GM12878 (cell line): ENCODE results near the gene CRYBA1.

DNA sequence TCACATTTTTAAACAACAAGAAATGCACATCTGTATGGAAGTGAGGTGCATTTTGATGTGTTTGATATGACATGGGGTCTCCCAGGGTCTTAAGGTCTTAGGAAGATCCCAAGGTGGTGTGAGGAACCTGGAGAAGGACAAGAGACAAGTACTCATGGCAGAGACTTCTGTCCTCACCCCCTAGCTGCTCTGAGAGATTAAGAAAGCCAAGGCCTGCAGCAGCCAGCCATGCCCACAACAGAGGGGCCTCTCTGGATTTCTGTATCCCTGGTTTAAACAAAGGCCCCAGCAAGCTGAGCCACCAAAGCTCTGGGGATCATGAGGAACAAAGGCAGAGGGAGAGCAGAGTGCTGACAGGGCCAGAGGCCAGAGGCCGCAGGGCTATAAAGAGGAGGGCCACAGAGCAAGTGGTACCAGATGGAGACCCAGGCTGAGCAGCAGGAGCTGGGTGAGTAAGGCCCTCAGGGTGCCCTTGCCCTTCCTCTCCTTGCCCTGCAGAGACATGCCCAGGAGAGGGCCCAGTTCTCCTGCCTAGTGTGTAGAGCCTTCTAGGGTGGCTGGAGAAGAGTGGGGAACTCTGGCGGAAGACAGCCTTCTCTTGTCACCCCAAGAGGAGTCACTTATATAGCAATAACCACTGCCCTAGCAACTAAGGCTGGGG is at the start of gene CRYBA1:
TSS of gene CRYBA1 (plus strand) at position 413 of the 661 bp plus-strand sequence.
- RAMPAGE, long total RNA, result no peak
- RRBS, 2 experiments, result no CpG with 5 or more reads among the region's 2 CpGs
CAGE:
- cytosol, long polyA minus RNA, result no peak
- cytosol, long polyA plus RNA, result no peak
- long polyA plus RNA, result no peak
- nucleolus, long total RNA, result no peak
- nucleus, long polyA plus RNA, result no peak
- nucleus, long total RNA, result no peak

- RAMPAGE, long total RNA, result no peak
- RRBS, 2 experiments, result no CpG with 5 or more reads among the region's 1 CpG
CAGE:
- cytosol, long polyA minus RNA, result no peak
- cytosol, long polyA plus RNA, result no peak
- long polyA plus RNA, result no peak
- nucleolus, long total RNA, result no peak
- nucleus, long polyA plus RNA, result no peak
- nucleus, long total RNA, result no peak
Measured at GRCh38 chr17:29262239-29262518, 15.5 kb downstream of the CRYBA1 start.

DNA sequence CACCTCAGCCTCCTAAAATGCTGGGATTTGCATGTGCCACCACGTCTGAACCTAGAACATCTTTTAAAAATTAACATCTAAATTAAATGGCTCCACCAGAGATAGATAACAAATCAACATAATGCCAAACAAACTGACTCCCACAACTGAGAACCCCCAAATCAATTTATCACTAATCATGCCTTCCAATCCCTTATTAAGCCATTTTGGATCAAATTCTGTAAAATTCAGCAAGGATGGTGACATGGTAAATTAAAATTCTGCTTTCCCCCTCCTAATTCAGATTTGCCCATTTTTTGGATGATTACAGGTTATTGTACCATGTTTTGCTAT is 16.7 kb downstream of the NUFIP2 start:
- RAMPAGE, long total RNA, result no peak
- RRBS, 2 experiments, result no CpG with 5 or more reads among the region's 1 CpG
CAGE:
- cytosol, long polyA minus RNA, result no peak
- cytosol, long polyA plus RNA, result no peak
- long polyA plus RNA, result no peak
- nucleolus, long total RNA, result no peak
- nucleus, long polyA plus RNA, result no peak
- nucleus, long total RNA, result no peak

GRCh38 chr17:29613177-29613965 is 9.3 kb downstream of the CORO6 start:
- RAMPAGE, long total RNA, result no peak
- RRBS, 2 experiments, result 1 to 6% methylated on average over 20 of the region's 73 CpGs
CAGE:
- cytosol, long polyA minus RNA, result no peak
- cytosol, long polyA plus RNA, result no peak
- long polyA plus RNA, result no peak
- nucleolus, long total RNA, result no peak
- nucleus, long polyA plus RNA, result no peak
- nucleus, long total RNA, result no peak

GRCh38 chr17:29617861-29618627 is 4.7 kb downstream of the CORO6 start:
- RAMPAGE, long total RNA, result no peak
- RRBS, 2 experiments, result 2 to 5% methylated on average over 17 to 22 of the region's 61 CpGs
CAGE:
- cytosol, long polyA minus RNA, result no peak
- cytosol, long polyA plus RNA, result no peak
- long polyA plus RNA, result no peak
- nucleolus, long total RNA, result no peak
- nucleus, long polyA plus RNA, result no peak
- nucleus, long total RNA, result no peak

GRCh38 chr17:29825642-29825988 is 104.4 kb downstream of the SSH2 start:
- RAMPAGE, long total RNA, result no peak
- RRBS, 2 experiments, result no CpG with 5 or more reads among the region's 3 CpGs
CAGE:
- cytosol, long polyA minus RNA, result no peak
- cytosol, long polyA plus RNA, result no peak
- long polyA plus RNA, result no peak
- nucleolus, long total RNA, result no peak
- nucleus, long polyA plus RNA, result no peak
- nucleus, long total RNA, result no peak

DNA sequence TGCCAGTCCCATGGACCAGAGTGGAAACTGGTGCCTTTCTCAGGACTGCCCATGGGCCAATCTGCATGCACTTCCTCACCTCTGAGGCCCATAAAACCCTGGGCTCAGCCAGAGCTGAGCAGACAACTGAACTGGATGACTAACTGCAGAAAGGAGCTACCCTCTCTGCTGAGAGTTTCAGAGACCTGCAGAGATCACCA is 24.4 kb downstream of the SSH2 start:
- RAMPAGE, long total RNA, result no peak
CAGE:
- cytosol, long polyA minus RNA, result no peak
- cytosol, long polyA plus RNA, result no peak
- long polyA plus RNA, result no peak
- nucleolus, long total RNA, result no peak
- nucleus, long polyA plus RNA, result no peak
- nucleus, long total RNA, result no peak

DNA sequence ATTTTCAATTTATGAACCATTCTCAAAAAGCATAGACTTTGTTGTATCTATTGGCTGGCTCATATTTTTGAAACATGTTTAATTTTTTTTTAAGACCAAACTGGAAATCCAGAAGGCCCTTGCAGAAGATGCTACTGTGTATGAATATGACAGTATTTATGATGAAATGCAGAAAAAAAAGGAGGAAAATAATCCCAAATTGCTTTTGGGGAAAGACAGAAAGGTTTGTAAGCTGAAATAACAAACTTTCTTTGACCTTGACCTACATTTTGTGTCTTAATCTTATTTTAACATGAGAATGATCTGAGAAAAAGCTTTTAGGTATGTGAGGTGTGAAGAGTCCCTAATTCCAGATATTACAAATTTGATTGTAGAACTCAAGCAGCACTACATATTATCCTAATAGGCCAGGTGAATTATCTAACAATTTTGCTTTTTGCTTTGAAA is 57.5 kb downstream of the SLC6A4 start:
- RAMPAGE, long total RNA, result no peak
CAGE:
- cytosol, long polyA minus RNA, result no peak
- cytosol, long polyA plus RNA, result no peak
- long polyA plus RNA, result no peak
- nucleolus, long total RNA, result no peak
- nucleus, long polyA plus RNA, result no peak
- nucleus, long total RNA, result no peak

DNA sequence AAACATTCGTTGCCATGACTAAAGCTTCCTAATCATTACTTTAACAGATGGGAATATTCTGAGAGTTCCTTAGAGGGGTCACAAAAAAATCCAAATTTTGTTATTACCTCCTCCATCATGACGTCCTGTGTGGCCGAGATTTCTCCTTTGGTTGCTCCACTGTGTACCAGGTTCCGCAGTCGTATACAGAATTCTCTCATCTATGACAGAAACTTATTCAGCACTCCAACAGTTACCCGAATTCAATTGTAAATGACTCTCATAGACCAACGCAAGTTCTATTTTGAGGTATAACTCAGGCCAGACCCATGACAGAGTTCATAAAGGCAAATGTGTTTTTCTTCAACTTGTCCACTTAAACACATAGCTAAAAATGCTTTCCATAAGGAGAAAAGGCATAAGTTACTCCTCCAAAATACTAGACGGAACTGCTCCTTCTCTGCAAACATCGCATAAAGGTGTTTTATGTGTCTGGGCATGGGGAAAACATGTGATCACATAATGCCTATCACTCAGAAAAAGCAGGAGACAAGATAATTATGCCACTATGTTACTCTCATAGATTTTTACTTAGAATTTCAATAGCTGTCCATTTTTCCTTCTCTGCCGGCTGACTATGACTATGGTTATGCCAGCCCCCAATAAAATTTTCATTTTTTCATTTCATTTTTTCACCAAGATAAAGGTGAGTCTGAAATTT is 6.3 kb downstream of the BLMH start:
- RAMPAGE, long total RNA, result no peak
- RRBS, 2 experiments, result no CpG with 5 or more reads among the region's 10 CpGs
CAGE:
- cytosol, long polyA minus RNA, result no peak
- cytosol, long polyA plus RNA, result no peak
- long polyA plus RNA, result no peak
- nucleolus, long total RNA, result no peak
- nucleus, long polyA plus RNA, result no peak
- nucleus, long total RNA, result no peak

- RAMPAGE, long total RNA, result no peak
- RRBS, 2 experiments, result no CpG with 5 or more reads among the region's 1 CpG
CAGE:
- cytosol, long polyA minus RNA, result no peak
- cytosol, long polyA plus RNA, result no peak
- long polyA plus RNA, result no peak
- nucleolus, long total RNA, result no peak
- nucleus, long polyA plus RNA, result no peak
- nucleus, long total RNA, result no peak
Measured at GRCh38 chr17:30286530-30287072, 5.1 kb downstream of the BLMH start.

- RAMPAGE, long total RNA, result no peak
- RRBS, 2 experiments, result no CpG with 5 or more reads among the region's 2 CpGs
CAGE:
- cytosol, long polyA minus RNA, result no peak
- cytosol, long polyA plus RNA, result no peak
- long polyA plus RNA, result no peak
- nucleolus, long total RNA, result no peak
- nucleus, long polyA plus RNA, result no peak
- nucleus, long total RNA, result no peak
Measured at GRCh38 chr17:30323856-30324397, 9.9 kb downstream of the TMIGD1 start.

DNA sequence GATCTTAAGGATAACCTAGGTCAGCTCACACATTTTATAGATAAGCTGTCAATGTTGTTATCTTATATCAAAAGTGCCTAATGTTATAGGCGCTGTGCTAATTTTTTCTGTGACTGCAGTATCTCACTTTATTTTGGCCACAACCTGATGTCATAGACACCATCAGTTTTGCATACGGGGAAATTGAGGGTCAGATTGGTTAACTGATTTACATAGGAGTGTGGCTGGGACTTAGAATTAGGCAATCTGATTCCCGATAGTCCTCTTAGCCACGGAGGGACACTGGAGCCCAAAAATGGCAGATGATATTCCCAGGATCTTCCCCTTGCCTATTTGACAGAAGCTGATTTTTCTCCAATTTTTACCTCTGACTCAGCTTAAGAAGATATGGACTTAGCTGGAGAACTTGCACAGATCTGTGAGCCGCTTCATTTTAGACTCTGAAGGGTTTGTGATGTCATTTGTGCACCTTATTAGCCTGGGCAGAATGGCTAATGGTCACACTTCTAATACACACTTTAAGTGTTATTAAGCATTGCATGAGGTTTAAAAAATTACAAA is 1.4 kb downstream of the CPD start:
- RAMPAGE, long total RNA, result no peak
- RRBS, 2 experiments, result no CpG with 5 or more reads among the region's 5 CpGs
CAGE:
- cytosol, long polyA minus RNA, result no peak
- cytosol, long polyA plus RNA, result no peak
- long polyA plus RNA, result no peak
- nucleolus, long total RNA, result no peak
- nucleus, long polyA plus RNA, result no peak
- nucleus, long total RNA, result no peak

GRCh38 chr17:30449375-30449881 is 27.8 kb upstream of the GOSR1 start:
- RAMPAGE, long total RNA, result no peak
- RRBS, 2 experiments, result no CpG with 5 or more reads among the region's 4 CpGs
CAGE:
- cytosol, long polyA minus RNA, result no peak
- cytosol, long polyA plus RNA, result no peak
- long polyA plus RNA, result no peak
- nucleolus, long total RNA, result no peak
- nucleus, long polyA plus RNA, result no peak
- nucleus, long total RNA, result no peak

- RAMPAGE, long total RNA, result no peak
- RRBS, 2 experiments, result no CpG with 5 or more reads among the region's 7 CpGs
CAGE:
- cytosol, long polyA minus RNA, result no peak
- cytosol, long polyA plus RNA, result no peak
- long polyA plus RNA, result no peak
- nucleolus, long total RNA, result start-site peak on the minus strand at chr17:30472692-30472719, 6 reads
- nucleus, long polyA plus RNA, result no peak
- nucleus, long total RNA, result no peak
Measured at GRCh38 chr17:30472356-30472896, 4.8 kb upstream of the GOSR1 start.

- RAMPAGE, long total RNA, result no peak
- RRBS, 2 experiments, result no CpG with 5 or more reads among the region's 7 CpGs
CAGE:
- cytosol, long polyA minus RNA, result no peak
- cytosol, long polyA plus RNA, result no peak
- long polyA plus RNA, result no peak
- nucleolus, long total RNA, result no peak
- nucleus, long polyA plus RNA, result no peak
- nucleus, long total RNA, result no peak
Measured at GRCh38 chr17:30476613-30477071, 566 bp upstream of the GOSR1 start.

GRCh38 chr17:30667571-30668397 is 156.7 kb downstream of the CRLF3 start:
- RAMPAGE, long total RNA, result no peak
- RRBS, 2 experiments, result no CpG with 5 or more reads among the region's 43 CpGs
CAGE:
- cytosol, long polyA minus RNA, result no peak
- cytosol, long polyA plus RNA, result no peak
- long polyA plus RNA, result no peak
- nucleolus, long total RNA, result no peak
- nucleus, long polyA plus RNA, result no peak
- nucleus, long total RNA, result no peak

DNA sequence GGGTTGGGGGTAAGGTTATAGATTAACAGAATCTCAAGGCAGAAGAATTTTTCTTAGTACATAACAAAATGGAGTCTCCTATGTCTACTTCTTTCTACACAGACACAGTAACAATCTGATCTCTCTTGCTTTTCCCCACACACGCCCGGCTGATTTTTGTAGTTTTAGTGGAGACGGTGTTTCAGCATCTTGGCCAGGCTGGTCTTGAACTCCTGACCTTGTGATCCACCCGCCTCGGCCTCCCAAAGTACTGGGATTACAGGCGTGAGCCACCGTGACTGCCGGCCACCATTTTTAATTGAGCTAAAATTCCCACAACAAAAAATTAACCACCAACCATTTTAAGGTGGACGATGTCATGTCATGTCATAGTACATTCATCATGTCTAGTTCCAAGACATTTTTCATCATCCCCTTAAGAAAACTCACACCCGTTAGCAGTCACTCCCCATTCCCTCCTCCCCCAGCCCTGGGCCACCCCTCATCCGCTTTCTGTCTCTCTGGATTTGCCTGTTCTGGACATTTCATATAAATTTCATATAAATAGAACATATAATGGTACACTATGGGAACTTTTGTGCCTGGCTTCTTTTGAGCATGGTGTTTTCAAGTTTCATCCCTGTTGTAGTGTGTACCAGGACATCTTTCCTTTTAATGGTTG is 123.5 kb downstream of the CRLF3 start:
- RAMPAGE, long total RNA, result no peak
- RRBS, 2 experiments, result no CpG with 5 or more reads among the region's 11 CpGs
CAGE:
- cytosol, long polyA minus RNA, result no peak
- cytosol, long polyA plus RNA, result no peak
- long polyA plus RNA, result no peak
- nucleolus, long total RNA, result no peak
- nucleus, long polyA plus RNA, result no peak
- nucleus, long total RNA, result no peak

DNA sequence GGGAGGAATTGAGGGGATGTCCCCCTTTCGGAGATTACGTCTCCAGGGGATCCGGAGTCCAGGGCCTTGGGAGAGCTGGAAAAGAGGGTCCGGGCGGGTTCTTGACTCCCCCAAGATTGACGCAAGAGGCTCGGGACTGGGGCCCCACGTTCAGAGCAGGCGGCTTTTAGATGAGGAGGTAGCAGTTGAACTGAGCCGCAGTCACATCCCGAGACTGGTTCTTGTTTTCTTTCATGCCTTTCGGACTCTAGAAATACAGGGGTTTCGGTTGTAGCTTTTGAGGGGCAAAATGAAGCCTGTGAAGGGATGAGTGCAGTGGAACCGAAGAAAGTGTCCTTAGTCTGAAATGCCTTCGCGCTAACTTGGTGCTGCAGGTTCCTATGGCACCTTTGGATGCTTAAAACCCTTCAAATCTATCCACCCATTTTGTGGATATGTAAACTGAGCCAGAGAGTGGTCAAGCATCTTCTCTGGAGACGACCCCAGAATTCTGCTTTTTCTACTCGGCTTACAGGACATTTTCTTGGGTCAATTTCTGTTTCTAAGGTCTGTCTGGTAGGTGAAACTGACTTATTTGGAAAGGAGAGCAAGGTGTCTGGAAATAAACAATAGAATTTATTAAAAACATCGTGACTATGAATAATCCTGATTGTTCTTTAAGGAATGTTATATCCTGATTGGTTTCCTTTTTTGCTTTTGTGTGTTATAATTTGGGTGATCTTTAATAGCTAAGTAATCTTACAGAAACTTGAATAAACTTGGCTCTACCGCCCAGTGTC is 92.1 kb downstream of the CRLF3 start:
- RAMPAGE, long total RNA, result no peak
- RRBS, 2 experiments, result no CpG with 5 or more reads among the region's 20 CpGs
CAGE:
- cytosol, long polyA minus RNA, result no peak
- cytosol, long polyA plus RNA, result no peak
- long polyA plus RNA, result no peak
- nucleolus, long total RNA, result no peak
- nucleus, long polyA plus RNA, result no peak
- nucleus, long total RNA, result no peak

GRCh38 chr17:31163111-31163777 is 68.5 kb downstream of the NF1 start:
- RAMPAGE, long total RNA, result no peak
- RRBS, 2 experiments, result no CpG with 5 or more reads among the region's 7 CpGs
CAGE:
- cytosol, long polyA minus RNA, result no peak
- cytosol, long polyA plus RNA, result no peak
- long polyA plus RNA, result no peak
- nucleolus, long total RNA, result no peak
- nucleus, long polyA plus RNA, result no peak
- nucleus, long total RNA, result no peak

DNA sequence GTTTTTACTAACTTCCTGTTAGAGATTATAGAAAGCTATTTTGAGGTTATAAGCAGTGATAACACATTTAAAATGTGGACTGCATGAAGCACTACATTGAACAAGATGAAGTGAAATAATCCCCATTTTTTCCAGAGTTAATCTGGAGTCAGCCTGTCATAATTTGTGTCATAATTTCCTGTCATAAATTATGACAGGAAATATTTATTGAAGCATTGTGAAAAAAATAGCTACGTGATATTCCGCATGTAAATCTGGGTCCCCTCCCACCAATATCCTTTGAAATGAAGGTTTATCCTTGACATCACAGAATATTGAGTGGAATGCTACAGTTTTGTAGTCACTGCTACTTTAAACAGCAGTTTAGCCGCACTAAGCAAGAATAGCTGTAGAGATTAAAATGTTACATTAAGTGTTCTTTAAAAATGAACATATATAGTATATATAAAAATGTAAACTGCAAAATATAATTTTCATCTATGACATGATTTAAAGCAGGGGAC is 40.0 kb downstream of the OMG start:
- RAMPAGE, long total RNA, result no peak
- RRBS, 2 experiments, result no CpG with 5 or more reads among the region's 3 CpGs
CAGE:
- cytosol, long polyA minus RNA, result no peak
- cytosol, long polyA plus RNA, result no peak
- long polyA plus RNA, result no peak
- nucleolus, long total RNA, result no peak
- nucleus, long polyA plus RNA, result no peak
- nucleus, long total RNA, result no peak